Fibroblast of the aortic adventitia (primary cell): Measurements from ENCODE around the genes WNT5A, ARHGEF3 and ASB14.

GRCh38 chr3:53813909-53814288 is 32.3 kb downstream of the CHDH start:
- CAGE, long polyA plus RNA, result no peak

- CAGE, long polyA plus RNA, result no peak
Measured at GRCh38 chr3:53842722-53843635, 3.2 kb downstream of the CHDH start.

- CAGE, long polyA plus RNA, result no peak
Measured at GRCh38 chr3:53884551-53884907, 2.6 kb upstream of the ACTR8 start.

- CAGE, long polyA plus RNA, result no peak
Measured at GRCh38 chr3:53893108-53893511, 1.5 kb upstream of the SELENOK start.

DNA sequence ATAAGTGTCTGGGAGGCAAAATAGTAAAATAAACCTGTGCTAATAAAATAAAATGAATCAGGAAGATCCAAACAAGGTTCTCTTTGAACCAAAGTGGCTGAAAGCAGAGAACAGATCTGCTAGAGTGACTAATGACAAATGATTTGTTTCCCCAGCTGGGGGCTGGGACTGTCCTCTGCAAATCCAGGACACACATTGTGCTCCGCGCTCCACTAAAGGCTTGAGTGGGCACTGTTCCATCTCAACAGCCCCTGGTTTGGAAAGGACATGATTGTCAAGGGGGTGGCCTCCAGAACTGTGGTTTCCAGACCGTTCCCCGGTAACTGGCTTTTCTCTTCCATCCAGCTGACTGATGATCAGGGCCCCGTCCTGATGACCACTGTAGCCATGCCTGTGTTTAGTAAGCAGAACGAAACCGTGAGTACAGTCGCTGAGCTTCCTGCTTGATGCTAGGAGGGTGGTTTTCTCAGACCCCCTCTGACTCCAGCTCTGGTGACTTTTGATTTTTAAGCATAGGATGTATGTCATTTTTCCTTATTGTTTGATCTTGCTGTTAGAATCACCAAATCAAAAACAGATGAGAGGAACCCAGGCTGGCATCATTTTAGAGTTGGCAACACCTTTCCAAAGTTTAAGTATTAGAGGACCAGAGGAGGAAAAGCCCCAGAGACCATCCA is 90.9 kb downstream of the LRTM1 start:
- CAGE, long polyA plus RNA, result no peak

GRCh38 chr3:54900965-54901755 is 26.7 kb downstream of the LRTM1 start:
- CAGE, long polyA plus RNA, result no peak

- CAGE, long polyA plus RNA, result no peak
Measured at GRCh38 chr3:55481744-55482904, 5.0 kb downstream of the WNT5A start.

DNA sequence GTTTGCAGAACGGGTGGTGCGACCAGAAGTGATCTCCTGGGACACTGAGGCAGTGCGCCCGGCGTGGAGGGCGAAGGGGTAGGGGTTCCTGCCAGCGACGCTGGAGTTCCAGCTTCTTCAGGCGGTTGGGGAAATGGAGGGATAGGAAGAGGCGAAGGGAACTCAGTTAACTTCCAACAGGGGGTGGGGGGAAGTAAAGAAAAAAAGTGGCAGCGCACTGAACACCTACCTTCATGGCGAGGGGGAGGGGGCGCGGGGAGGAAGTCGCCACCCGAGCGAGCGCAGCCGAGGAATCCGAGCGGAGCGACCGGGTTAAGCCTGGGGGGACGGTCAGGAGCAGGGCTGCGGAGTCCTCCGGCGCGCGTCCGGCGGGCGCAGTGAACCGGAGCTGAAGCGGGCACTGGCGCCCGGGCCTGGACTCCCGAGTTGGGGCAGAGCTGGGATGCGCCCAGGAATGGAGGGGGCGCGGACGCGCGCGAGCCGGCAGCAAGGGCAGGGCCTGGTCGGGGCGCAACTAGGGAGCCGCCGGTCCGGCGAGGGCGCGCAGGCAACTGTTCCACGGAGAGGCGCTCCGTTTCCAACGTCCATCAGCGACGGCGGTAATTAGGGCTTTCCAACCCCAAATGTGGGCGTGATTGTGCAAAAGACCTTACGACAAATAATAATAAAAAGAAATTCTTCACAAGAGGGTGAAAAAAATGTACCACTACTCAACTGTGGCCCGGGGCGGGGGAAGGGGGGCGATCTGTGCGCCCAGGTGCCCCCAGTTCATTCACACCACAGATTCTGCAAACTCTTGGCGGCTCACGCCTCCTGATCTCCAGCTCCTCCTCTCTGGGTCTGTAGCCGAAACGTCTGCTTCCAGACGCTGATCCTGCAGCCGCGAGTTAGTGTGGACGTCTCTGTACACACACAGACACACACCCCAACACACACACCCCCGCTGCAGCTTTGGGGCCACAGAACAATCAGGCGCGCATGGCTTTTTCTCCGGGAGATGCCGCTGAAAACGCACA is at the start of gene WNT5A:
Gene WNT5A, minus strand, starts transcription at position 556 of the 1,016 bp plus-strand sequence.
- CAGE, long polyA plus RNA, result no peak

- CAGE, long polyA plus RNA, result no peak
Measured at GRCh38 chr3:55620368-55620997, 133.4 kb upstream of the WNT5A start.

DNA sequence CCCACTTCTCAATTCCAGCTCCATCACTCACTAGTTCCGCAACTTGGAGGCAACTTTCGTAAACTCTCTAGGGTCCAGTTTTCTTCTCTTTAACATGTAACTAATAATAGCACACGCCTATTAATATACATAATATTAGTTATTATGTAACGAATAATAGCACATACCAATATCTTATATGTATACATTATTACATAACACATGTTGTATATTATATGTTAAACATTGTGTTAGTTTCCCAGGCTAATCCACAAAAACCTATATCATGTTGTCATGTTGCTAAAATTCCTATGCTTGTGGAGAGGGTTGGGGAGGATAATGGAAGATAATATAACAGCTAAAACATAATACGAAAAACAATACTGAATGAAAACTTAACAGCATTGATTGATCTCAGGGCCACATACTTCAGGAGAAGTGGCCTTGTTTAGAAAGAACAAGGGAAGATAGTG is 179.7 kb upstream of the WNT5A start:
- CAGE, long polyA plus RNA, result no peak

GRCh38 chr3:56787781-56788229 is 13.9 kb downstream of the ARHGEF3 start:
- CAGE, long polyA plus RNA, result no peak

DNA sequence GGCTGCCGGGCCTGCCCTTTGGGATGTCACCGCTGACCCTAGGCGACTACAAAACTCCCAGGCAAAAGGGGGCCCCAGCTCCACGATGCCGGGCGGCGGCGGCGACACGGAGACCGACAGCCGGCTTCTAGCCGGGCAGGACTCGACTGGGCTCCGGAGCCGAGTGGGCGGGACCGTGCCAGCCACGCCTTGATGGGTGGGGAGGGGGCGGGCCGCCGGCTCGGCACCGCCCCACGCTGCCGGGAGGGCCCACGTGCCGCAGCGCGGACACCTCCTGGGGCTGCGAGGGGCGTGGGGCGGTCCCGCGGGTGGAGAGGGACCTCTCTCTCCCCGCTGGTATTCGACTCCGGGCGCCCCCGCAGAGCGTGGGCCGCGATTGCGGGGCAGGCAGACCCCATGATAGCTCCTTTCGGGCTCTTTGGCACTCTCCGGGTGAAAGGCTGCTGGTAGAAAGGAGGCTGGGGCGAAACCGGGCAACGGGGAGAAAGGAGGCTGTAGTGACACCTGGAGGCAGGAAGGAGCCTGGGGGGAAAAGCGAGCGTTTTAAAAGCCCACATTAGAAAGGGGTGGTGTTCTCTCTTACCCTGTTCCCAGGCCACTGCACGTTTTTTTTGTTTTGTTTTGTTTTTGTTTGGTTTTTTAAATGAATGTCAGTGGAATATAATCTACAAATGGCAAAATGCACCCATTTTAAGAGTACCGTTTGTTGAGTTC is at the start of gene ARHGEF3:
Gene ARHGEF3, minus strand, starts transcription at position 148 of the 714 bp plus-strand sequence.
- CAGE, long polyA plus RNA, result no peak

DNA sequence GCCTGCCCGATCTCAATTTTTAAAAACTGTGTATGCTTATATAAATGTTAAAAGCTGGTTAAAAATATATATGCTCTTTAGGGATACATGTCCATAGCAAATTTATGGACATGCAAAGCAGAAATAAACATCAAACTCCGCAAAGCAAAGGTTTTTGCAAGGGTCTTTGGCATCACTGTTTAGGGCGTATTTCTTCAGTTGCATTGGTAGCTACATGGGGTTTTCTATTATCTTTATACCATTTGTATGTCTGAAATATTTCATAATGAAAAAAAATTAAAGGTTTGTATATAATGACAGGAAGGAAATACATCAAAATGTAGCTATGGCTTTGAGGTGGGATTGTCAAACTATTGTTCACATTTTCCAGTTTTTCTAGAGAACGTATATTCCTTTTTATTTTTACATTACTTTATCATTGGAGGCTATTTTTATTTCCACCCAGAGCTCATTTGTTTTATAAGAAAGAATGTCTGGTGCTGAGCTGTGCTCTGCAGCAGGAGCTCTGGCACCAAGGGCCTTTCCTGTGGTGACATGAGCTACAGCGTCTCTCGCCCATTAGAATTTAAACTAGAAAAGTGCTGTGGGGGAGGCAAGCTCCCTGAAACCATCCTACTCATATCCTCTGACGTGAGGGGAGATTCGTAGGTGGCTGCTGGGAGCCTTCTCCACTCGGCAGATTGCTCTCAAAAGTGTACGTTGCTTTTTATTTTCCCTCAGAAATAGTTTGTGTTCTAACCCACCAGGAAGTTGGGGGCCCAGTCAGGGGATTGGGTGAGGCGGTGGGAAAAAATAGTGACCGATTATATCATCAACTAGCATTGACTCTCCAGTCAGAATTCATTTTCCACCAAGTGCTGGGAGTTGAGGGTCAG is 76.1 kb upstream of the ARHGEF3 start:
- CAGE, long polyA plus RNA, result no peak

GRCh38 chr3:56917427-56918015 is 115.8 kb upstream of the ARHGEF3 start:
- CAGE, long polyA plus RNA, result no peak

DNA sequence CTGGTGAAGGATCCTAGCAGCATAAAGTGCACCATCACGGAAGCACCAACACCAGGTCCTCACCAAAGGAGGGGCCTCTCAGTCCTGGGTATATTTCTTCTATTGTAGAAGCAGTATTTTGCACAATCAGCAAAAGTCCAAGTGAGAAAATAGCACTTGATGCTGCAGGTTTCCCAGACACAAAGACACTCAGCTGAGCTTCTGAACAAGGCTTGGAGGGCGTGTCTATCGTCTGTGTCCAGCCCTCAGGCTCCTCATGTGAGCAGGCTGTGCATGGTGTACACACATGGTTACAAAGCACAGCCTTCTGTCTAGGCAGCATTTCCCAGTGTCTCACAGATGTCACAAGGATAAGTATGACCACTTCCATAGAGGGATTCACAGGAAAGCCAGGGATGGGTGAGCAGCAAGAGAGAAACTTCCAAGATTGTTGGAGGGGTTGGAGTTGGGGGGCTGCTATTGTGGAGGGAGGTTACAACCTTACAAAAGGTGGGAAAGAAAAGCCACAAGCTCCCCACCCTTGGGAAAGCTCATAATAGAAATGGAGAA is 98.2 kb upstream of the SPATA12 start:
- CAGE, long polyA plus RNA, result no peak

GRCh38 chr3:56974396-56975180 is 85.9 kb upstream of the SPATA12 start:
- CAGE, long polyA plus RNA, result no peak

DNA sequence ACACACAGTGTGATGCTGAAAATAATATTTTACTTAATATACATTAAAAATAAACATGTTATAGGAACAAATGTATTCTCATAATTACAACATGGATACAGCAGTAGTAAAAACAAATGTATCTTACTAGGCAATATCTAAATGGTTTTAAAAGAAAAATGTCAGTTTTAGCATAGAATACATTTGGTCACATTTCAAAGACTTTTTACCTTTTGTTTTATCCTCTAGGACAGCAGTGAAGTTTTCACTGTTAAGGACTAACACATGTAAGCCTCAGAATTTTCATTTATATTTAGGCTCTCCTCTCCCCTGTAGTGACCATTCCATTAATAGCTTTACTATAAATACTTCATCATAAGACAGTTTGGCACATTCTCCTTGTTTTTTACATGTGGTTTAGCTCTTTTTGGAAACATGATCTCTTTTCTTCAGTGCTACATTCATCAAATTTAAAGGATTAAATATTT is at the start of gene ASB14:
Gene ASB14, minus strand, starts transcription at position 262 of the 467 bp plus-strand sequence.
- CAGE, long polyA plus RNA, result no peak

DNA sequence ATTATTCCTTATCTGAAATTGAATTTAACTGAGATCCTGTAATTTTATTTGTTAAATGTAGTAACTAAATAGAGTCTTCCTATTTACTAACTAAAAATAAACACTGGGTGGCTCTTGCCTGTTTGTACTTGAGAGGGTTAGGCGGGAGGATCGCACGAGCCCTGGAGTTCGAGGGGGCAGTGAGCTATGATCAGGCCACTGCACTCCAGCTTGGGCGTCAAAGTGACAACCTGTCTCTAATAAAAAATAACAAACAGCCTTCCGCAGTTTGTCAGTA is 835 bp upstream of the PDE12 start:
- CAGE, long polyA plus RNA, result no peak

- CAGE, long polyA plus RNA, result no peak
Measured at GRCh38 chr3:57575028-57575585, 19.0 kb downstream of the PDE12 start.

- CAGE, long polyA plus RNA, result no peak
Measured at GRCh38 chr3:57586287-57586926, 10.7 kb downstream of the ARF4 start.